Mammary microvascular endothelial cell (primary cell): ENCODE measurements around the genes TSBP1, HLA-DRA and COL11A2.

GRCh38 chr6:32186924-32187362 is 2.9 kb upstream of the AGER start:
- RAMPAGE, long total RNA = no peak

DNA sequence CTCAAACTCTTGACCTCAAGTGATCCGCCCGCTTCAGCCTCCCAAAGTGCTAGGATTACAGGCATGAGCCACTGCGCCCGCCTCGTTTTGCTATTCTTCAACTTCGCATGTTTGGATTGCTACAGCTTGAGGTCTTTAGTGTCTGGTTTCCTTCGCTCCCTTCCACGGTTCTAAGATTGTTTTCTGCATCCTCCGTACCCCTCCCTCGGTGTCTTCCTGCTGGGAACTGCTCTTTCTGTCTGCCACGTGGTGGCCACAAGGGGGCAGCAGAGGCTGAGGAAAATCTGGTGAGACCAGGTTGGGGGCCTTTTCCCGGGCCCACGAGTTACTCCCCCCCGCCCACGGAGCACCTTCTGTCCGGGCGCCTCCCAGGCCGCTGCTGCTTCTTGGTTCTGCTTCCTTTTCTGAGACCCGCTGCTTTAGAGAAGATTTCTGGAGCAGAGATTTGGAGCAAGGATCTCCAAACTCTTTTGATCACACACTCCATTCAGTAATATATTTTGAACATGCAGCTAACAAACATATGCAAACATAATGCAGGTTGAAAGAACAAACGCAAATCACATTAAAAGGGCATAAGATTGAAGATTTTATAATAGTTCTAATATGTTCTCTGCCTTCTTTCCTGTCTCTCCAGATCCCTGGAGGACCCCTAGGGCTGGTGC is 21.1 kb upstream of the NOTCH4 start:
- RAMPAGE, long total RNA = no peak

GRCh38 chr6:32371743-32372142 is at the start of gene TSBP1:
Gene TSBP1 (minus strand): TSS chr6:32371903.
- RAMPAGE, long total RNA = no peak

- RAMPAGE, long total RNA = no peak
Measured at GRCh38 chr6:32439497-32440569, at the start of gene HLA-DRA. Gene HLA-DRA (plus strand): TSS chr6:32439887.

DNA sequence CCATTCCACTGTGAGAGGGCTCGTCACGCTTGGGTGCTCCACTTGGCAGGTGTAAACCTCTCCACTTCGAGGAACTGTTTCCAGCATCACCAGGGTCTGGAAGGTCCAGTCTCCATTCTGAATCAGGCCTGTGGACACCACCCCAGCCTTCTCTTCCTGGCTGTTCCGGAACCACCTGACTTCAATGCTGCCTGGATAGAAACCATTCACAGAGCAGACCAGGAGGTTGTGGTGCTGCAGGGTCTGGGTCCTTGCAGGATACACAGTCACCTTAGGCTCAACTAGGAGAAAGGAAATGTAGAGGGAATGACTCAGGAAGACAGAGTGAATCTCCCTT is 10.7 kb downstream of the HLA-DRB5 start:
- RAMPAGE, long total RNA = no peak

DNA sequence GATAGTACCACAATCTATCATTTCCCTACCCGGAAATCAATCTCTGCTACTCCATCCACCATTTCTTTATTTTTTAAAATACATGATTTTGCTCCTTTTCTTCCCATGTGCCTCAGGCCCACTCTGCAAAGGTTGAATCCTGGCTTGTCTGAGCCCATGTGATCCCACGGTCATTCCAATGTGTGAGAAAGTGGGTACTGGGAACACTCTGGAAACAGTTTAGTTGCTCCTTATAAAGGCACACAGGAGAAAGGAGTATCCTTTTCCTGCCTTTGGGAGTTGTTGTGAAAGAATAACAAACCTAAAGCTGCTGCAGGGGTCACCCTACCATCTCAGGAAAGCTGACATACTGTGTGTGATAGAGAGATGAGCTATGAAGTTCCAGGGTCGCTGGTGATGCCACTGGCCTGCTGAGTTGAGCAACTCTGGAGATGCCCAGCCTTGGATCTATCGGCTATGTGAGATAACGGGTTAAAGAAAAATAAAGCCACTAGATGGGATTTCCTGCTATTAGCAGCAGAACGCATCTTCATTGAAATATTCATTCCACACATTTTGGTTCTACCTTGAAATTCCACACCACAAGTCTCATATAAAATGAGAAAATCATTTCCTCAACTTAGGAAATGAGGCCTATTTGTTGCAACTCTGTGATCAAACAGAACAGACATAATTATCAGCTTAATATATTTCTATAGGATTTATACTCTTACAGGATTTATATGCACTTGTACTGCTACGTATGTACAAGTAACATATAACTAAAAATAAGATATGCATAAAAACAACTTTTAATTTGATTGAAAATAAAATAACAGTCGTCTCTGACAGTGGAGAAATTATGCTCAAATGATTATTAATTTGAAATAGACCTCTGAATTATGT is 12.0 kb downstream of the HLA-DRB1 start:
- RAMPAGE, long total RNA = no peak

DNA sequence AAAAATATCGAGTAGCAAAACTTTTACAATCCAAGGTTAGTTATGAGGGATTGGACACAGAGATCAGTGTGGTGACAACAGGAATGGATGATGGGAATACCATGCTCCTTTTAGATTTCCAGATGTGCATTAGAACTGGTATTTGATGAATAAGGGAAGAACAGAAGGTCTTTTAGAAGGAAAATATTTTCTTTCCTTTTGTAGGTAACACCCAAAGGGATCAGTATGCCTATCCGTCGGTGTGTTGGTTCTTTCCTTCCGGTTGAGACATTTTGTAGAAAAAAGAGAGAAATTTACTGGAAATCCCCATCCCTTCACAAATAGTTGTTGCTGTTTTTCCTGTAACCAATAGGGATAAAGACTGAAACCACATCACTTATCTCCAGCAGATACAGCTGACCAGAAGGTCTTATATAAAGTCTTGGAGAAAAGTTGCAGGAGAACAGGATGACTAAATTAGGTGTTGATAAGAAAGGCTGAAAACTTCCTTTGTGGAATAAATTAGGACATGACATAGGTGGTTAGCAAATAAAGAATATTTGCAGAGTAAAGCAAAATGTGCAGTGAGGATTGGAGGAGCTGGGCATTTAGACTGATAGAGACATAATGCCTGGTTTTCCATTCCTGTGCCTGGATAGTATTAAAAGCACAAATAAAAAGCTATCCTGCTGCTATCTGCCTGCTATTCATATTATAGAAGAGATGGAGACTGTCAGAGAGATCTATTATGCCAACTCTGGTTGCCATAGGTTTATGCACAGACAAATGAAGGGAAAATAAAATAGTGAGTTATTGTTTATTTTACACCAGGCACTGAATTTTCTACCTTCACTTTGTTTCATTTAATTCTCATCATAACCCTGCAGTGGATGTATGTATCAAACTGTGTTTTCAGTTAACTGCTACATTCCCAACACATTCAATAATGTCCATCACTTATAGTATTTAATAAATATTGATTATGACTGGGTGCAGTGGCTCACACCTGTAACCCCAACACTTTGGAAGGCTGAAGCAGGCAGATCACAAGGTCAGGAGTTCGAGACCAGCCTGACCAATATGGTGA is 15.0 kb upstream of the HLA-DRB1 start:
- RAMPAGE, long total RNA = no peak

- RAMPAGE, long total RNA = no peak
Measured at GRCh38 chr6:32625047-32625690, 12.0 kb upstream of the HLA-DQA1 start.

- RAMPAGE, long total RNA = no peak
Measured at GRCh38 chr6:32657620-32658363, 8.7 kb downstream of the HLA-DQB1 start.

DNA sequence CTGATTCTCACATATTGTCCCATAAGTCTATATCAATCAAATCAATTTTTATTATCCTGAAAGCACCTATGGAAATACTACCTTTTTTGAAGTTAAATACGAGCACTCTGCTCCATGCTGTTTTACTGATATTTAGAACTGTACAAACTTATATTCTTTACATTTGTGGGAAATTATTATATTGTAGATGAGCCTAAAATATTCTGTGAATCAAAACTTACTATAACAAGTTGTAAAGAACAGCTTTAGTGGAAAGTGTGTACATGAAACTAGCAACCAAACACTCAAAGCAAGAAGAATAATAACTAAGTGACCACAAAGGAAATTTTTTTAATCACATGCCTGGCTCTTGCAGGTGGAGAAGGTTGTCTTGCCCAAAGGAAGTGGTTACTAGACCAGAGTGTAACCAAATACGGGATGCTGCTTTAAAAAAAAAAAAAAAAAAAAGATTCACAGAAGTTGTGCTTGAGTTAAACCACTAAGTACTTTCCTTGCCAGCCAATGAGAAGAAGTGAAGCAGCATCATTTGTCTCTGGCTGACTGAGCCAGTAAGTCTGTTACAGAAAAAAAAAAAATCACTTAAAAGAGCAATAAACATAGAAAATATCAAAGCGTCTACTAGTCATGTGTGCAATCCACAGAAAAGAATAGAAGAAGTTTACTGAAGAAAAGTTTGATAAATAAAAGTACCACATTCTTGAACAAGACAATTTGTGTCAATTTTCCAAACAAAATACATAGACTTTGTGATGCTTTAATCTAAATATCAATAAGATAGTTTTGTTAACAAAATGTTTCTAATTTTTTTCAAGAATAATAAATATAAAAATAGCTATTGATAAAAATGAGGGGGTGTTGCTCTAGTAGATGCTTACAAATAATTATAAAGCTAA is 19.2 kb upstream of the HLA-DQB1 start:
- RAMPAGE, long total RNA = no peak

DNA sequence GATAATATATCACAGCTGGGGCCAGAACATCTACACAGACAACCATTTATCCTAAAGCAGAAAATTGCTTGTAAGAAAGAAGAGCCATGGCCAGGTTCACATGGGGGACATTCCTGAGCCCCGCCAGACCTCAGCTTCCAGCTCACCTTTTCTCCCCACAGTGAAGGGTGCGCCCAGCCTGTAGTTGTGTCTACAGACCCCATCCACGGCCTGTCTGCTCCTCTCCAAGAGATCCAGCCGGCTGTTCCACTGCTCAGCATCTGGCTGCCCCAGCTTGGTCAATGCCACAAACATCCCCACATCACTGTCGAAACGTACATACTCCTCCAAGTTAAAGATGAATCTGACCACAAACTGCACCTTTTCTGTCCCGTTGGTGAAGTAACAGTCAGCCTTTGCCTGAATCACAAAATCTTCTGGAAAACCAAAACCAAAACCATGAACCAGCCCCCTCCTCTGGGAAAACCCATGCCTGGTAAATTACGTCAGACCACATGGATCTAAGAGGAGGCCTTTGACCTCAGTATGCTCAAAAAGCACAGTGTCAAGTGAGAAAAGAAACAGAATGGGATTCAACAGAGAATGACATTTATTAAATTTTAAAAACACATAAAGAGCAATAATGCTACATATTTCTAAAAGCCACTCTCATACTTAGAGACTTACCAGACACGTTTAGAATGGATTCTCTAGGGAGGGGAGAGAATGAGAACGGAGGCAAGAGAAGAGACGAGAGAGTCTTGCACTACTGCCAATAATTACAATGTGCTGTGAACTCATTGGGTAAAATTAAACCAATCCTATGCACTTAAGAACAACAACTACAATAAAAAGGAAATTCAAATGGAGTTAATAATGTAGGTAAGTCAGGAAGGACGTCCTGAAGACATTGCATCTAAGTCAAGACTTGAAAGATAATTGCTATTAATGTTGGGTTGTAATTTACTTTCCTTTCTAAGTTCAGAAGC is 1.6 kb downstream of the HLA-DOB start:
- RAMPAGE, long total RNA = no peak

DNA sequence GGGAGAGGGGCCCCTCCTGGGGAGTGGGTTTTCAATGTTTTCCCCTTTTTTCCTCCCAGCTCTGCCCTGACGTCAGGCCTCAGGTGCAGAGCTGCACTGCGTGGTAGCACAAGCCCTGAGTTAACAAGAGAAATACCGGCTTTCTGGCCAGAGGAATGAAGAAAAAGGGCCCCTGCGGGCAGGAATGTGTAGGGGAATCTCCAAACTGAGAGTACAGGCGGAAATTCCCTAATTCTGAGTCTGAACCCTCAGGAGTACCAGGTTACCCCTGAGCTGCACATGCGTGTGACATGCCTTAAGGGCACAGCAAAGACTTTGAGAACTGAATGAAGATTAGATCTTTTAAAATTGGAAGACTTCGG is 7.1 kb downstream of the PSMB9 start:
- RAMPAGE, long total RNA = no peak

DNA sequence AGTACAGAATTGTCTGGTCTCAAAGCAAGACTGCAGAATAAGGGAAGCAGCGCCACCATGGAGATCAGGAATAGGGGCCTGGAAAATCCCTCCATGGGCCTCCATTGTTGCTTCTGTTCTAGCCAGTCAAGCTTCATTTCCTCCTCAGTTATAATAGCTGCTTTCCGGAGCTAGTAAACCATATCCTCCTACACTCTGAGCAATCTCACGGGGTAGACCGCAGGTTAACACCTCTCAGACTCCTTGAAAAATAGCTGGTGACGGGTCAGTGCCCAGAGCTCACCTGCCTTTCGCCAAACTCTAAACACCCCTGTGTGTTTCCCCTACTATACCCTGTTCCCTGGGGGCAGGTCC is 604 bp upstream of the HLA-DMB start:
- RAMPAGE, long total RNA = no peak

GRCh38 chr6:32972109-32972783 is 3.9 kb downstream of the BRD2 start:
- RAMPAGE, long total RNA = no peak

DNA sequence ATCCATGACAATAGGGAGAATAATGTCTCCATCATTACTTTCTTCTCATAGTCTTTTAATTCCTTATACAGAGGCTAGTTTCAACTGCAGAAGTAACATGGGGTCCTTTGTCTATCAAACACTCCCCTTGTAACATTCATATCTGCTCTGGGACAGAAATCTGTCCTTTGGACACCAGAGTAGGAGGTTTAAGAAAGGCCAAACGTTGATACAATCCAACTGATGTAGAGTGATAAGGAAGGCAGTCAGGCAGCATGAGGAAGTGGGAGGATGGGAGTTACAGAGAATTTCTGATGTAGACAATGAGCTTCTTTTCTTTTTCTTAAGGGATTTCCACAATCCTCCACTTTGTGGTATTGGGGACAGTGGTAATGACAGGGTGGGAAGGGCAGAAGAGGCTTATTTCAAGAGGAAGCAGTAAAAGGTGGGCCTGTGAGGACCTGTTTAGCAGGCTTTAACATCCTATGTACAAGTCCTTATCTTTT is 19.0 kb upstream of the HLA-DOA start:
- RAMPAGE, long total RNA = no peak

- RAMPAGE, long total RNA = no peak
Measured at GRCh38 chr6:33067602-33068109, 8.1 kb upstream of the HLA-DPB1 start.

- RAMPAGE, long total RNA = no peak
Measured at GRCh38 chr6:33077671-33078378, 2.0 kb downstream of the HLA-DPB1 start.

DNA sequence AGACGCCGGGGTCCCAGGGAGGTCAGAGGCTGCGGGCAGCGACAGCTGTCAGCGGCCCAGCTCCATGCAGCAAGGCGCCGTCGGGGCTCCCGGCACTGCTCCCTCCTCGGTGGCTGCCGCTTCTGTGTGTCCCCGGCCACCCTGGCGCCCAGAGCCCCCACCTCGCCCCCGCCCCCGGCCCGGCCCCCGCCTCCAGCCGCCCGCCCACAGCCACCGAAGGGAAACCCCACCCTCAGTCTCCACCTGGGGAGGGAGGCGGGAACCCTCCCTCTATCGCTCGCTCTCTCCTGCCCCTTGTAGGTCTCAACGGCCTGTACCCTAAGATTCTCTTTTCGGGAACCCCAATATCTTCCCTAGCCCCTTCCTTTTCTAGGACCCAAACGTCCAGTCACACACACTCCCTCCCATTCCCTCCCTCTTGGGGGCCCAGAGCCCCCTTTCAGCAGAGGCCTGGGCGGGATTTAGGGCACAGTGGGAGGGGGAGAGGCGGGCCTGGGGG is at the start of gene COL11A2:
TSS of gene COL11A2 (minus strand) at position 128 of the 499 bp plus-strand sequence.
- RAMPAGE, long total RNA = no peak

DNA sequence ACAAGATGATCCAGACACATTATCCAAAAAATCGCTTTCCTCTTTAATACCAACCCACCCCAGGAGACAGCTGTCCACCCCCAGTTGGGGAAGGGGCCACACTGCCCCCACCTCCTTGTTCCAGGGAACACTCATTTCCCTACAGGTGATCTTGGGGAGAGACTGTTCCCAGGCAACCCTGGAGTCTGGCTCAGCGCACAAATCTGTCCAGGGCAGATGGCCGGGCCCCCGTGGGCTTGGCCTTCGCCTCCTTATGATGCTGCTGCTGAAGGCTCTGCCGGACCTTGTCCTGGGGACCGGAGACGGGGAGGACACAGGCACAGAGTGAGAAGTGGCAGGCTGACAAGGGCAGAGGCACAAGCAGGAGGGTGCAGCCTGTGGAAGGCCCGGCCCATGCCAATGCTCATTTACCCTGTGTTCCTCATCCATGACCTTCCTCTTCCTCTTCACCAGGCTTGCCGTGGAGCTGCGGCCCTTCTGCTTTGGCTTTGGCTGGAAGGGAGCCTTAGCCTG is 2.2 kb downstream of the B3GALT4 start:
- RAMPAGE, long total RNA = no peak

DNA sequence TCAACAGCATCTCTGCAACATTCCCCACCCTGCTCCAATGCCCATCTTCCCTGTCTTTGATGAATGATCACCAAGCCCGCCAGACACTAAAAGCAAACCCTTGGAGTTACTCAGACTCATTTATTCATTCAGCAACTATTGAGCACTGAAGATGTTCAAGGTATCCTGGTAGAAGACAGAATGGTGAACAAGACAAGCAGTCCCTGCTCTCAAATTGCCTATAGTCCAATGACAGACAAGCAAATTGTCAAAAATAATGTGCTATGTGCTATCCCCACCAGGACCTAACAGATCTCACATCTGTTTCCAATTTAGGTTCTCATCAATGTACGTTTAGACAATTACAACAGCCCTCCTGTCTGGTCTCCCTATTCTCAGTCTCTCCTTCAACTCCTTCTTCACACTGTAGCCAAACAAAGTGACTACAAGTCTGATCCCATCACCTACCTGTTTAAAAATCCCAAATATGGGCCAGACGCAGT is 7.5 kb upstream of the RGL2 start:
- RAMPAGE, long total RNA = no peak